ENCODE measurements around a stretch of chr13.

DNA sequence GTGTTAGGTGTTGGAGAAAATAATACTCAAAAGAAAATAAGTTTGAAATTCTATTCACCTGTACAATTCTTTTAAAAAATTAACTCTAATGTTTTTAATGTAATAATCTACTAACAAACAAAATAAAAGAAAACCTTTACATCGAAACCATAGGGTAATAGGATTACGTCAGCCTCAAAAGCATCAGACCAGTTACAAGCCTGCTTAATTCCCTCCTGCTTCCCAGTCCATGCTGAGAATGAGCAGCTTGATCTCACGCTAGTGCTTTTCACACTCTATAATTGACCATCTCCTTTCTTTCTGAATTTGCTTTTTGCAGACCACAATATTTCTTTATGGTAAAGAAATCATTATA lies 160.8 kb downstream of the PCDH9 start:
- RAMPAGE, long total RNA = no peak
- RRBS = no CpG with 5 or more reads among the region's 3 CpGs

DNA sequence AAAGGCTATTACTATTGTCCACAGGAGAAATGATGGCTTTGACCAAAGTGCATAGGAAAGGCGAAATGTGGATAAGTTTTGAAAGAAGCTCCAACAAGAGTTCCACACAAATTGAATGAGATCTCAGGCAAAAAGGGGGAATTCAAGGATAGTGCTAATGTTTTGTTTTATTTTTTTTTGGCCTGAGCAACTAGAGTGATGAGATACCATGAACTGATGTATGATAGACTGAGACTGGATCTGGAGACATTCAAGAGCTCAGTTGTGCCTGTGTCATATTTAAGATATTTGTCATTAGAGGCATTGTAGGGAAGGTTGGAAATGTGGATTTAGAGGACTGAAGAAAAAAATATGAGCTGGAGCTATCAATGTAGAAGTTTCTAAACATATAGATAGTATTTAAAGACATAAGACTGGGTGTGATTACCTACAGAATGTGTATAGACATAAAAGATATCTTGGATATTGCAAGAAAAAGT lies 457.7 kb downstream of the KLHL1 start:
- RAMPAGE, long total RNA = no peak
- RRBS = no CpG with 5 or more reads among the region's 1 CpG

GRCh38 chr13:71625061-71625619 lies 241.9 kb downstream of the DACH1 start:
- RAMPAGE, long total RNA = no peak
- RRBS = no CpG with 5 or more reads among the region's 3 CpGs

DNA sequence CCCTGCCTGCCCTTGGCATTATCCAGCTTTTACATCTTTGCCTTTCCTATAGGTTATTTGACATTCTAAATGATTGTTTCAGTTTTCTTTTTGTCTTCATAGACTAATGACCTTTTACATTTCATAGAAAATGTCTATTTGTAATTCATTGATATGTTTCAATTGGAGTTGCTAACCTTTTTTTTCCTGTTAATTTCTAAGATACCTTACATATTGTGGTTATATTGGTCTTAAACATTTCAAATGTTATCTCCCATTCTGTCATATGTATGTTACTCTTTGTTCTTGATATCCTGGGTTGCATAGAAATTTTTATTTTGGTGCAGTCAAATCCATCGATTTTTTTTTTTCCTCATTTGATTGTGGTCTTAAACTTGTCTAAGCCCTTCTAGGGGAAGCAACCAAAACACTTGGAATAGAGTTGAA lies 13.6 kb downstream of the BORA start:
- RAMPAGE, long total RNA = no peak
- RRBS = no CpG with 5 or more reads among the region's 1 CpG

DNA sequence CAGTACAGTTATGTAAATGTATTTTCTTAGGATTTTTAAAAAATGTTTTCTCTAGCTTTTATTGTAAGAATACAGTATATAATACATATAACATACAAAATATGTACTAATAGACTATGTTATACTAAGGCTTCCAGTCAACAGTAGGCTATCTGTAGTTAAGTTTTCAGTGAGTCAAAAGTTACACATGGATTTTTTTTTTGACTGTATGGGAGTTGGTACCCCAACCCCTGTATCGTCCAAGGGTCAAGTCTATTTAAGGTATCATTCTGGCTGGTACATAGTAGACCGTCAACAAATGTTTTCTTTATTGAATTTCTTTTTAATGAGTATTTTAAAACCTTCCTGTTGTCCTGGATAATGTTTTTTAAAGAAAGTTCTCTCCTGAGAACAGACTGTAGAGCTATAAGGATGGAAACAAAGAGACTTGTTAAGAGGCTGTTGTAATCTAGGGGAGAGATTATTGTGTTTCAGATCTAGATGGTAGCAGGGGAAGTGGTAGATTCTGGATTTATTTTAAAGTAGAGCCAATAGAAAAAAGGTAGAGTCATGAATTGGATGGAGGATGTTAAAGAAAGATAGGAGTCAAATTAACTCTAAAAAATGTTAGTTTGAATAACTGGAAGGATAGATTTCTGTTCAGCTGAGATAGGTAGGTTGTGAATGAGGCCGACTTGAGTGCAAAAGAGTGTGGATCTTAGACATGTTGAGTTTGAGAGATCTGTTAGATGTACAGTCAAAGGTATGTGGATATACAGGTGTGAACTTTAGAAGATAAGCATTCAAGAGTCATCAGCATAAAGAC lies 20.2 kb downstream of the PIBF1 start:
- RAMPAGE, long total RNA = no peak
- RRBS = no CpG with 5 or more reads among the region's 3 CpGs

DNA sequence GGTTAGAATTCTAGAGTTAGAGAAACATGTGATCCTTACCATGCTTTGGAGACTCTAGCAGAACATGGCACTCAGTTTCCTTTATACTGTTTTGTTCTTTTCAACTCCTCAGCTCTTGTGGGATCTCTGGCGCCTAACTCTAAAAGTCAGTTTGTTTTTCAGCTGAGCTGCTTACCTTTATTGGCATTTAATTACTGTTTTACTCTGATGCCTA lies 87.5 kb upstream of the KLF5 start:
- RAMPAGE, long total RNA = no peak
- RRBS = no CpG with 5 or more reads among the region's 1 CpG

DNA sequence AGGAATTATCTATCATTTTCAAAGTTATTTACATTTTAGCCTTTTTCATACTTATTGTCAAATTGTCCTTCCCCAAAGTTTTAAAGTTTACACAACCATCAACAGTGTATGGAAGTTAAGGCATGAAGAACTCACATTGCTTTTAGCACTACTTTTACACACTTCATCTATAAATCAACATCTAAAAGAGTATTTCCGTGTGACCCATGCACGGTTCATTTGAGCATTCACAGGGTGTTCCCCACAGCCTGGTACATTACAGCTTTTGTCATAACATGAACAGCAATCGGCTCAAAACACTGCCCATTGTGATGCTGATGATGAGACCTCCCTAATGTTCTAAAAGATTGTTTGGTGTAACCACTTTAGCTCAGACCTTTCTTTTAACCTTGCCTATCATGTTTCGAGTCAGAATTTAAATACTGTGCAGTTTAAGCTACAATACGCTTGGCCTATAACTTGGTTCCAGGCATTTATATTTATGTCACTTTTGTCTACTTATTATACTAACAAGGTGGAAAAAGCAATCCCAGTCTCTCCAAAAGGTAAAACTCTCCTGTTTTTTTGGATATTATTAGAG lies 4.1 kb upstream of the KLF5 start:
- RAMPAGE, long total RNA = no peak
- RRBS = no CpG with 5 or more reads among the region's 5 CpGs

- RAMPAGE, long total RNA = no peak
- RRBS = no CpG with 5 or more reads among the region's 2 CpGs
These were observed 1.3 kb upstream of the KLF5 start for GRCh38 chr13:73057411-73057936.

DNA sequence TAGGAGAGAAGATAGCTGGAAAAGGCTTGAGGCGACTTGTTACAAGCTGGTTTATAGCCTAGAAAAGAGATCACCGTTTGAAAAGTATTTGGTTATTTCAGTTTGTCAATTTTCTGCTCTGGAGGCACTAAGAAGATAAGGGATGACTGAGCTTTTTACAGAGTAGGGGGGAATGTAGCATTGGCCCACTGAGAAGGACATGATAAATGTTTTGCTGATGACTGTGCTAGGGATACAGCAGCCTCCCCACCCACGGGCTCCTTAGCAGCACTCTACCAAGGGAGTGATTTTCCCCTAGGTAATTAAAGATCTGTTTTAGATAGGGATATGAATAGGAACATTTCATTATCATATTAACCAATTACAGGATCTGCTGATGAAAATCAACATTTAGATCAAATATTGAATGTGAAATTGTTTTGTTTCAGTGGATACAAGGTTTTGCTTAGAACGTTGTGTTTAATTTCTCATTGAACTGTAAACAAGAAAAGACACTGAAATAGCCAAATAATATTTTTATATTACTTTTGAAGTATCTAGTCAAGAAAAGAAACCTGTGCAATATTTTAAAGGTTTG lies 2.1 kb downstream of the KLF5 start:
- RAMPAGE, long total RNA = no peak
- RRBS = no CpG with 5 or more reads among the region's 4 CpGs

GRCh38 chr13:73065883-73066642 lies 7.3 kb downstream of the KLF5 start:
- RAMPAGE, long total RNA = no peak
- RRBS = no CpG with 5 or more reads among the region's 8 CpGs

DNA sequence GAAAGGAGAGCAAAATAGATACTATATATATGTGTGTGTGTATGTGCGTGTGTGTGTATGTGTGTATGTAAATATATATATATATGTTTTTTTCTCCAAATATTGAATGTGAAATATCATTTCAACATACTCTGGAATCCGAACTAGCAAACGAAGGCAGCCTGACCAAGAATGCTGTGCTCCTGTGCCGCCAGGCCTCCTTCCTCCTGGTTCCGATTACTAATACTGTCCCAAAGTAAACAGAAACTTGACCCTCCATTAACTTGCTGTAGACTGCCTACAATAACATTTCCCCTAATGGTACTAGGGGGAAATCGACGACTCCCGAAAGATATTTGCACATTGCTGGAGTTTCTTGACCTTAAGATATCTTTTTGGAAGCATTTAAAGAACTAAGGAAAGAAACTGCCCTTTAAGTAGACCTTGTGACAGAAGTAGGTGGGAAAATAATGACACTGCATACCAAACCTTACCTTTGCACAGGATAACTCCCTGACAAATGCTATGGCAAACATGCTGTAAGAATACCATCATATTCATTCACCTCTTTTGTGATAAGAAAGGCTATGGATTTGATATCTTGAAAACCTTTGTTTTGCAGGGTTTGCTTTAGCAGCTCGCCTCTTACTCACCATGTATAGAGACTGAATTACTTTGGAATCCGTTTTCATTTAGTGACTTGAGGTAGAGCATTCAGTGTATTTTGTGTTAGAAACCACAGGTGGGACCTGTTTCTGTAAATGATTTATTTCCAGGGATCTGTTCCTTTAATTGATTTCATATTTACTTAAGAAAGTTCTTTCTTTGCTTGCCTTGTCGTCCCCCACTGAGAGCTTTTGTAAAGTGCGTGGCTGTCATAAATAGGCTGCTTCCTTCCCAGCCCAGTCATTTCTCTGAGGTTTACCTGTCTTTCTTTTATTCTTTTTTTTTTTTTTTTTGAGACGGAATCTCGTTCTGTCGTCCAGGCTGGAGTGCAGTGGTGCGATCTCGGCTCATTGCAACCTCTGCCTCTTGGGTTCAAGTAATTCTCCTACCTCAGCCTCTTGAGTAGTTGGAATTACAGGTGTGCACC lies 80.1 kb downstream of the KLF5 start:
- RAMPAGE, long total RNA = no peak
- RRBS = no CpG with 5 or more reads among the region's 17 CpGs

DNA sequence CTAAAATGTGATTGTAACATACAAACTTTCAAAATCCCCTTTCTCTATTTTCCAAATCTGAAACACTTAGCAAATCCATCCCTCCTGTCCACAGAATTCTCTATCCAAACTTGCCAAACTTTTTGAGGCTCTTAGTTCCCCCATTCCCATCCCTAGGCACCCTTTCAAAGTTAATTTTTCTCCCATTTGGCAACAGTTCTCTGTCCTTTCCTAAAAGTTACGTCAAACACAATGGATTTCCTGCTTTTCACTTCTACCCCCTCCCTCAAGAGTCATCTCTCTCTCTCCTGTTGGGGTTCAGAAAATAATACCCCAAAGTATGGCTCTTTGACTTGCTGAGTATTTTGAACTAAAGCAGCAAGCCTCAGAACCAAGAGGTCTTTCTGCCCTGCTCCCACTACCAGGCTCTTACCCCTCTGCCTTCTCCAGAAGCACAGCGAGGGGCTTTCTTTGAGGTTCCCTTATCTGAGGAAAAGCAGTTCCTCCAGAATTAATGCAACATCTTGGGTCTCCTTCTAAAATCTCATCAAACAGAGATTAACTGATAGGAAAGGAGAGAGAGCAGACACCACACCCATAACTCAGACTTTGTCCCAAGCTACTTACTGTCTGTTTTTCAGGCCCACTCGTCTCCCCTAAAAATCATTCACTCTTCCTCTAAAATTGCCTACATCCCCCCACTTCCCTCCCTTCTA lies 861.8 kb downstream of the KLF5 start:
- RAMPAGE, long total RNA = no peak
- RRBS = no CpG with 5 or more reads among the region's 3 CpGs

- RAMPAGE, long total RNA = no peak
- RRBS = no CpG with 5 or more reads among the region's 29 CpGs
These were observed 1074.3 kb downstream of the KLF5 start for GRCh38 chr13:74132973-74133680.

DNA sequence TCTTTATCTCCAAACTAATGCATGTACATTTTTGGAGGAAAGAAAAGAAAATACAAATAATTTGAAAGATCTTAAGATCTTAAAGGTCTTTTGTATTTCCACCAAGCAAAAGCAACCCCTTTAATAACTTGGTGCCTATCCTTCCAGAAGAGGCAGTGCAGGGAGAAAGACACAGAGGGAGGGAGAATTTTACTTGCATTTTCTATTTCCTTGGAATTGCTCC lies 1143.2 kb downstream of the KLF5 start:
- RAMPAGE, long total RNA = no peak

DNA sequence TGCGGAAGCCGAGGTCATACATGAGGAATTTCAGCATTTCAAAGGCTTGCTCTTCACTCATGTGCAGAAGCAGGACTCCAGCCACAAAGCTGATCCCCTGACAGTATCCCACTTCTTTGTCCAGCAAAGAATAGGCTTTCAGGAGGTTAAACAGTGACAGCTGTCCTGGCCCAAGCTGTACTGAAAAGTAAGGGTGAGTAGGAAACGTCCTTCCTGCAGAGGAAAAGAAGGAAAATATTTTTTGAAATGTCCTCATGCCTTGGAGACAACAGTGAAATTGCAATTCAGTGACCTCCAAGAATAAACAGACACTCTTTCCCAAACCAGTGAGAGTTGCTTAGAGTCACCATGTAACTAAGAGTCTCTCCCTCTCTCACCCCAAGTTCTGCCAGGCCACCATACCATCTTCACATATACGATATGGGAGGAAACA lies 182.6 kb downstream of the TBC1D4 start:
- RAMPAGE, long total RNA = no peak
- RRBS = no CpG with 5 or more reads among the region's 4 CpGs

- RAMPAGE, long total RNA = no peak
- RRBS = no CpG with 5 or more reads among the region's 4 CpGs
These were observed 156.3 kb downstream of the TBC1D4 start for GRCh38 chr13:75325708-75326060.

DNA sequence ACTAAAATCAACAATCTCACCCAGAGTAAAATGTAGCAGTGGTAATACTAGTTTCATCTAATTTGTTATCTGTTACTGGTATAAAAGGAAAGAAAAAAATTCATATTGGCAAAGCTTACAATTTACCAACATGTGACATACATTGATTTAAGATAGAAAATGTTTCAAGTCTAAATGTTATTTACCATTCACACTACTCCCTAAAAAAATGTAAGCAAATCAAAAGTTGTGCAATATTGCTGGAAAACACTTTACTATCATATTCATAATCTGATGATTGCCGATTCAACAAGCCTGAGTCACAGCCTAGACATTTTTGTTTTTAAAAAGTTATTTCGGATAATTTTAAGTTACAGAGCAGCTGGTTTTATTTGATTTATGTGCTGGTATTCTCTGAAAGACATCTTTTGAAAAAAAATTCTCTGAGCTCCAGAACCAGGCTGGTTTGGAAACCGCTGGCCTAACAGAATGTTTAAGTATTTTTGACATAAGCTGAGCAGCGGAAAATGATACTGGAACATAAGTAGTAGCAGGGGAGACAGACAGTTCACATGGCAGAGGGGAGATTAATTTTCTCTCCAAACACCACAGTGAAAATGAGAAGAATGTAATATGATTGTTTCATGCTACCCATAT lies 36.3 kb downstream of the TBC1D4 start:
- RAMPAGE, long total RNA = no peak
- RRBS = no CpG with 5 or more reads among the region's 4 CpGs

DNA sequence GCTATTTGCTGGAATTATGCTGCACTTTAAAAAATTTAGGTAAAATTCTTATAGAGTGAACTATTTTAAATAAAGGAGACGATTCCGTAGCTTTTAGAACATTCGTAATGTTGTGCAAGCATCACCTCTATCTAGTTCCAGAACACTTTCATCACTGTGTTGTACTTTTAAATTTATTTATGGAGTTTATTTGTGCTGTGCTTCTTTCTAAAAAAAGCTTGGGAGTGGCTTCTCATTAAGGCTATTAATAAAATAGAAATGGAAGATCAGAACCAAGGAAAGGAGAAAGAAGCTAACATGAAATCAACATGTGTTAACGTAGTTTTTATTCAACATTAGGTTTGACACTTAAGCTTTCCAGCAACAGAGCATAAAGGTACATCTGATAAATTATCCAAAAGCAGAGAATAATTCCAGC lies 35.8 kb downstream of the TBC1D4 start:
- RAMPAGE, long total RNA = no peak
- RRBS = no CpG with 5 or more reads among the region's 4 CpGs

GRCh38 chr13:75537992-75538598 lies 454 bp upstream of the COMMD6 start:
- RAMPAGE, long total RNA = no peak
- RRBS = no CpG with 5 or more reads among the region's 19 CpGs

DNA sequence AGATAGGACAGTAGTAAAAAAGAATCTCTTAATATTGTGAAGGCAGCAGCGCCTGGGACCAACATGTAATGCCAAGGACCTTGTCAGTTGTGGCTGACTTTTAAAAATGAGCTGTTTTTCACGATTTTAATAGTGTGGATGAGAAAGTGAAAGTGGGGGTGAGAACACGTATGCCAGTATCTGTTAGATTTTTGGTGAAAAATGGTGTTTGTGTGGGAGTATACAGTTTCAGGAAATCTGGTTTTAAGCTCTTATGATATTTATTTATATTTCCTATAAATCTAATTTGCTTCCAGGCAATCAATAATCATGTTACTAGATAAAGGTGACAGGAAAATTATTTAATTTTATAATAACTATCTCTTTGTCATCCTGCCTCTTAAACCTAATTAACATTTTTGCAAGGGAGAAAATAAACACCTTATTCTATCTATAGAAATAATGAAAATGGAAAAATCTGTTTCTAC lies 125.3 kb downstream of the LMO7 start:
- RAMPAGE, long total RNA = no peak
- RRBS = no CpG with 5 or more reads among the region's 3 CpGs